Hair follicle dermal papilla cell (primary cell): Measurements from ENCODE around the gene GLB1L2.

DNA sequence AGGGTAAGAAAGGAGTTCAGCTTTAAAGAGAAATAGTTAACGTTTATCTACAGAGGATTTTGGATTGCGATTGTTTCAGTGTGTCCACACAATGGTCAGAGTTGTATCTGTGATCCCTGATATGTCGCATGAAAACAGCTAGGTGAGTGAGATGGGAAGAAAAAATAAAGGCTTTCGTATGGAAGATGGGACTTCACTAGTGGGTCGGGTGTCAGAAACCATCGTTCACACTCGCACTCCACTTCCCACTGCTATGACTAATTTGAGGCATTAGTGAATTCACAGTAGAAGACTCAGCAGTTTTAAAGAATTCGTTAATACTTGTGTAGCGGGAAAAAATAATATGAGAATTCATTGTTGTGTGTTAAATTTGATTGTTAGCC lies 1.6 kb downstream of the APLP2 start:
- CAGE, long polyA plus RNA, result no peak

DNA sequence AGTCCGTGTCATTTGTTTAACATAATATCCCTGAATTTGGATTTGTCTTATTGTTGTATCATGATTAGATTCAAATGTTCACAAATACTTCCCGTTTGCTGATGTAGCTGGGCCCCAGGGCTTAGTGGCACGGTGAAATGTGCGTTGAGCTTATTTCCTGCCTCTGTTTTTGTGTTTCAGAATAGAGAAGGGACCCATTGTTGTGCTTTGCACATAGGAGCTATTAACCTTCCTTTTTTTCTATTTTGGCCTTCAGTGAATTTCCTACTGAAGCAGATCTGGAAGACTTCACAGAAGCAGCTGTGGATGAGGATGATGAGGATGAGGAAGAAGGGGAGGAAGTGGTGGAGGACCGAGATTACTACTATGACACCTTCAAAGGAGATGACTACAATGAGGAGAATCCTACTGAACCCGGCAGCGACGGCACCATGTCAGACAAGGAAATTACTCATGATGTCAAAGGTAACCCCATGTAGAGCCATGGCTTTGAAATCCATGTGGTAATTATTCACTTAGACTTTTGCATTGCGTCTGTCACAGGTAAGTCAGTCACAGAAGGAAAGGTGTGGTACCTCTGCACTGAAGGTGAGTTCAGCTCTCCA lies 37.4 kb upstream of the ST14 start:
- CAGE, long polyA plus RNA, result no peak

GRCh38 chr11:130123188-130124008 lies 36.2 kb upstream of the ST14 start:
- CAGE, long polyA plus RNA, result no peak

DNA sequence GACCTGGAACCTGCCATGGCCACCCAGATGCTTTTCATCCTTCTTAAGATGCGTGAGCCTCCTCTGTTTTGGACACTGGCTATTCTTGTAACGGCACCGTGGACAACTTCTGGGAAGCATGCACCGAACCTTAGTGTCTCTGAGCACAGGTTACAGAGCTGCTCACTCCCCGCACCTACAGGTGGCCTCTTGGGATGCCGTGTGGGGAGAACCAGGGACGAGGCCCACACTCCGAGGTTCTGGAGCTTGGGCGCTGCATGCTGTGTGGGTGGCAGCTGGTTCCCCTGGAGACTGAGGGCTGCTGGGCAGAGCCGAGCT lies 60.6 kb downstream of the ST14 start:
- CAGE, long polyA plus RNA, result no peak

GRCh38 chr11:130368990-130369625 lies 54.4 kb upstream of the ZBTB44 start:
- CAGE, long polyA plus RNA, result no peak

GRCh38 chr11:130418923-130419176 lies 9.6 kb downstream of the ADAMTS8 start:
- CAGE, long polyA plus RNA, result no peak

- CAGE, long polyA plus RNA, result no peak
These were observed 2.2 kb downstream of the ADAMTS8 start for GRCh38 chr11:130426201-130426637.

DNA sequence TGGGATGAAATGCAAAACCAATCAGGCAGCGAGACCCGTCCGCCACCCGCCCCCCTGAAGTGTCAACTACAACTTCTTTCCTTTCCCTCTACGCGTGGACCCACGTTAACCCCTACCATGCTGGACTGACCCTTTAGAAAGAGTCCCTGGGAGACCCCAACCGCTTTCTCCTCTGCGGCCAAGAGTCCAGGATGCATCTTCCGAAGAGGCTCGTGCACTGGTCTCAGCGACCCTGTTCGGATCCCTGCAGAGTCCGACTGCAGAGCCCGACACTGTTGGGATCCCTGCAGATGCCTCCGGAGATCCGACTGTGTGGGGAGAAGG lies 311 bp upstream of the ADAMTS8 start:
- CAGE, long polyA plus RNA, result no peak

DNA sequence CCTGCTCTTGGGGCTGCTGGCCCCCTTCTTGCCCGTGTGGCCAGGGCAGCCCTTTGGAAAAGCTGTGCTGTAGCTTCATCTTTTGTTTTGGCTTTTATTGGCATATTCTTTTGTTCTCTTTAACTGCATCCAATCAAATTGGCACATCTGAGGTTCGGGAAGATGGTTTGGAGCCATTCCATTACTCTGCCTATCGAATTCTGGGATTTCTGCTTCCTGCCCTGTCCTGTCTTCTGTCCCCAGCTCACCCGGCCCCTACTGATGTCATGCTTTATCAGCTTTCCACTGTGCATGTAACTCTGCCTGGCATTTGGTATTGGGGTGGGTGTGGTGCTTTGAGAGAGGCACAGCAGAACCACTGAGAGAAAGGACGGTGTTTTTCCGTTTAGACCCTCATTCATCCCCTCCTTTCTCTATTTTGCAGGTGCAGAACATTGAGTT lies 80.4 kb downstream of the ADAMTS15 start:
- CAGE, long polyA plus RNA, result no peak

GRCh38 chr11:131668709-131669340 lies 298.4 kb downstream of the NTM start:
- CAGE, long polyA plus RNA, result no peak

- CAGE, long polyA plus RNA, result no peak
These were observed 654.0 kb downstream of the NTM start for GRCh38 chr11:132024432-132024892.

- CAGE, long polyA plus RNA, result no peak
These were observed 369.7 kb downstream of the OPCML start for GRCh38 chr11:133162590-133162976.

- CAGE, long polyA plus RNA, result no peak
These were observed 6.1 kb downstream of the IGSF9B start for GRCh38 chr11:133950504-133951329.

DNA sequence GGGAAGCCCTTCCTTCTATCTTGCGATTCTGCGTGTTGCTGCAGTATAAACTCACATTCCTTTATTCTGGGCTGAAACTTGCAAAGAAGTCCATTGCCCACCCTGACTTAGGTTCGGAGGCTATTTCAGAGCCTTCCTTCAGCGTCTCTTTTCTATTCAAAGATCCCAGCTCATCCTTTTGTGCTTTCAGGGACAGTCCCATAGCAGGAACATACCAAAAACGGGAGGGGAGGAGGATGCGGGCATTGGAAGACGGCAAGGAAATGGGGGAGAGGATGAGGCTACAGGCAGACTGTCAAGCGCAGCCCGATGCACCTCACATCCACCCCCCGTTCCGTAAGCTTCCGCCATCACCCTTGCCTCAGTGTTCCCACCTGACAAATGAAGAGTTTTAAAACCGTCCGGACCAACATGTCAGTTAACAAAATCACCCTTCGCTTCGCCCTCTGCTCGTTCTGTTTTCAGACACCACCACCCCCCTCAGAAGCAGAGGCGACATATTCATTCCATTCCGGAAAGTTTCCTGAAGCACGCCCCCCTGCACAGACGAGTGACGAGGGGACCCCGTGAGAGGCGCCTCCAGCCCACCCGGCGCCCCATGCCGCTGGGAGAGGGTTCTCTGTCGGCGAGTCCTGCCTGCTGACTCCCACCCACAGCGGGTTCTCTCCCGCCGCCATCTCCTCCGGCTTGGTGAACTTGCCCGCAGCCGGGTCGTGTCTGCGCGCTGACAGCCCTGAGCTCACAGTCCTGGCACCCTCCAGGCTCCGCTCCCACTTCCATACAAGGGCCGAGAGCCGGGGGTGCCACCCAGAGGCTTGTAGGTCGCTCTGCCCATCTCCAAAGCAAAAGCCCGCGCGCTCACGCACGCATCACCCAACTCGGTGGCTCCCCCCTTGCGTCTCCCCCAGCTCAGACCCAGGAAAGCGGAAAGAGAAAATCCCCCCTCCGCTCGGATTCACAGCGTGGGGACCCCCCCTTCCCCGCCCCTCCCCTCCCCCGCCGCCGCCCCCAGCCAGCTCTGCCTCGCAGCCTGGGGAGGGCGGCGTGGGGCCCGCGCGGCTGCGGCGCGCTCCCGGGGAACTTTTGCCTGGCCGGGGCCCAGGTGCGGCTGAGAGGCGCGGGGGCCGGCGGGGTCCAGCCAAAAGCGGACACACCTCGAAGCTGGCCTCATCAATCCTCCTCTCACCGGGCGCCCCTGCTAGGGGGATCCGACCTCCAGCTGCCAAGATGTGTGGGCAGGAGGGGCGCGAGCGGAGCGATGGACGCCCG lies 1.4 kb downstream of the IGSF9B start:
- CAGE, long polyA plus RNA, result no peak

GRCh38 chr11:134037742-134037955 lies 31.2 kb upstream of the JAM3 start:
- CAGE, long polyA plus RNA, result no peak

DNA sequence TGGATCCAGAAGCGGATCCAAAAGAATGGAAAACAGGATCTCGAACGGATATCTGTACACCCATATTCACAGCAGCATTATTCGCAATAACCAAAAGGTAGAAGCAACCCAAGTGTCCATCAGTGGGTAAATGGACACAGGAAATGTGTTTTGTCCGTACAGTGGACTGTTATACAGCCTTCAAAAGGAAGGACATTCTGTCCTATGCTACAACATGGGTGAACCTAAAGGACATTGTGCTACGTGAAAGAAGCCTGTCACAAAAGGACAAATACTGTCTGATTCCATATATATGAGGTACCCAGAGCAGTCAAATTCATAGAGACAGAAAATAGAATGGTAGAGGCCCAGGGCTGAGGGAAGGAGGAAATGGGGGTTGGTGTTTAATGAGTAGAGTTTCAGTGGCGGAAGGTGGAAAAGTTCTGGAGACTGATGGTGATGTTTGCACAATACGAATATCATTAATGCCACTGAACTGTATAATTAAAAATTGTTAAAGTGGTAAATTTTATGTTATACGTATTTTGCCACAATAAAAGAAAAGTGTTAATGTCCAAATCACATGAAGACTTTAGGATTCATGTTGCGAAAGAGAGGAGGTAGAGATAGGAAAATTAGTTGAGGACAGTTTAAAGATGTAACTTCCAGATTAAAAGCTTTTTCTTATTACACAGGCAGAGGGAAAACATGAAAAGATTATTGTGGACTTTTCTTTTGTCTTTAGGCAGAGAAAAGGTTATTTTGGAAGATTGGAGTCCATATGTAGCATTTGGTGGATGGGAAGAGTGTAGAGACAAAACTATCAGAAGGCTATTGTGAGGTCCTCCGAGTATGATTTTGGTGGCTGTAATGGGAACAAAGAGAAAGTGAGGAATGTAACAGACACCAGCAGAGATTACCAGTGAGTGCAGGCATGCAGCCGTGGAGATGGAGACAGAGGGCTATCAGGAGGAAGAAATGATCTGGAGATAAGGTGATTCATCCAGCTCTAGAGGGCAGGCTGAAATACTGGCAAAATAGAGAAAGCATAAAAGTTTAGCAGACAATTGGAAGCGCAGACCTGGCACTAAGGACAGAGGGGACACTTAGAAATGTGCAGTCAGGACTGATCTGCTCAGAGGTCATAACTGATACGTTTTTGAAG lies 12.4 kb downstream of the VPS26B start:
- CAGE, long polyA plus RNA, result no peak

- CAGE, long polyA plus RNA, result no peak
These were observed 3.3 kb upstream of the GLB1L3 start for GRCh38 chr11:134272829-134273343.

DNA sequence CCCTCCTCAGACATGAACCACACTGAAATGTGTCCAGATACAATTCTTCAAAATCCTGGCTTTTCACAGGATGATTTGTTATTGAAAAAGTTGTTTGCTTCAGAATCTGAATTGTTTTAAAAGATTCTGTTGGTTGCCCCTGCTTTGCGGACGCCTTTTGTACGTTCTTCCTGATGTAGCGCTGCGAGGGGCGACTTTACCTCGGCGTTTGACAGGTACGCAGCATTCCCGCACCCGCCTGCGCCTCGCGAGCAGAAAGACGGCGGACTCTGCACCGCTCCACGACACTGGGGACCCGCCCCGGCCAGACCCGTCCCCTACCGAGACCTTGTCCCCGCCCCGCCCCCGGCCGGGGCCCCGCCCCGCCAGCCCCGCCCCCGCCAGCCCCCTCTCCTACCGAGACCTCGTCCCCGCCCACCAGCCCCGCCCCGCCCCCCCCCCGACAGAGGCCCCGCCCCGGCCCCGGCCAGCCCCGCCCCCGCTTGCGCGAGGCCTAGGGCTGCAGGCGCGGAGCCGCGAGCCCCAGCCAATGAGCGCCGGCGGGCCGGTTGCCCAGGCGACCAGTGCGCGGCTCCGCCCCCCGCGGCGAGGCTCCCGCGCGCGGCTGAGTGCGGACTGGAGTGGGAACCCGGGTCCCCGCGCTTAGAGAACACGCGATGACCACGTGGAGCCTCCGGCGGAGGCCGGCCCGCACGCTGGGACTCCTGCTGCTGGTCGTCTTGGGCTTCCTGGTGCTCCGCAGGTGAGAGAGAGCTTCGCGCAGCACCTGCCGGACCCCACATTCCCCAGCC lies at the start of gene GLB1L2:
GLB1L2 (plus strand) TSS at position 583 of the 791 bp plus-strand sequence.
- CAGE, long polyA plus RNA, result no peak

DNA sequence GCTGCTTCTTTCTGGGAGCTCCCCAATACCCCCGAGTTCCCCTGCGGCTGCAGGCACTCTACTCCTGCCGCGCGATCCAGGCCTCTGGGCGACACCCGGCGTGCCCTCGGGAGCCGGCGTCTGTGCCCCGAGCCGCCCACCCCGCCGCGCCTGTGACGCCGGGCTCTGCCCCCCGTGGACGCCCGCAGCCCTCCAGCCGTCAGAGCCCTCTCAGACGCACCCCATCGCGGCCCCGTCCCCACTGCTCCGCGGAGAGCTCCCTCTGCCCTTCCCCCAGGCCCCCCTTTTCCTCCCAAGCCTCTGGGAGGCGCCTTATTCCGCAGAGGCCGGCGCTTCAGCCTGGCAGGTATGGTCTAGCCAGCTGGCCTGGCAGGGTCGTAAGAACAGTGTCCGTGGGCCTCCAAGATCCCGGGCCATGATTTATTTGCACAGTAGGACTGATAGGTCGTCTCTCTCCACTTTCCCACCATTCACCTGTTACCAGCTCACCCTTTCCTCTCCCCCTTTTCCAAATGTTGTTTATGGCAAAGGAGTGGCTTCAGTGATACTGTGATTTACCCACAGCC lies 558 bp downstream of the GLB1L2 start:
- CAGE, long polyA plus RNA, result no peak

DNA sequence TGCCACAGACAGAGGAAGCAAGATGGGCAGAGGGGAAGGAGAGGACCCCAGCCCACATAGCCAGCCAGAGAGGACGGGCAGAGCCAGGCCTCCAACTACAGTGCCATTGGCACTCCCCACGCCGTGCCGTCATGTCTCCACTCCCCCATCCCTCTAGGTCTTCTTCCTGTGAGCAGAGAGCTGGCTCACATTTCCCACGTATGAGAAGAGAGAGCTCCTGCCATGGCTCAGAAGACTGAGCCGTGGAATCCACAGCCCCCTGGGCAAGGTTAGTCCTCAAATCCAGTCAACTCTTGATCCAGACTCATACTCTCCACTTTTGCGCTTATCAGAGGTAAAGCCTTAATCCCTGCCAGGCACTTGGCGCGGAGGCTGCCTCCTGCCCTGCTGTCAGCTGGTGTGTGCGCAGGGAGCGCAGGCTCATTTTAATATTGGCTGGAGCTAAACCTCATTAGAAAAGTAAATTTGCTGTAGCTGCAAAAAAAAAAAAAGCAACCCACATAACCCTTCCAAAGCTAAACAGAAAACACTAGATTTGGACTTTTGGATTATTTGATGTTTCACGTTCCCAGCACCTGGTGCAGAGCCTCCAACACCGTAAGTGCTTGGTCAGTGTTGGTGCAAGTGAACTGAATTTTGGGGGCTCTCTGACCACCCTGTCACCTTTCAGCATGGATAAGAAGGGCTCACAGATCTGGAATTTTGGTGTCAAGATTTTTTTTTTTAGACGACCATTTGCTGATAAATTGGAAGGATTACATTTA lies 4.6 kb downstream of the B3GAT1 start:
- CAGE, long polyA plus RNA, result no peak